Mesenchymal stem cell of adipose (primary cell): ENCODE measurements around the gene LCA5L.

- CAGE, long polyA plus RNA, result no peak
Observed at GRCh38 chr21:38816801-38817743, 11.3 kb downstream of the ETS2 start.

- CAGE, long polyA plus RNA, result no peak
Observed at GRCh38 chr21:38821202-38821911, 15.6 kb downstream of the ETS2 start.

DNA sequence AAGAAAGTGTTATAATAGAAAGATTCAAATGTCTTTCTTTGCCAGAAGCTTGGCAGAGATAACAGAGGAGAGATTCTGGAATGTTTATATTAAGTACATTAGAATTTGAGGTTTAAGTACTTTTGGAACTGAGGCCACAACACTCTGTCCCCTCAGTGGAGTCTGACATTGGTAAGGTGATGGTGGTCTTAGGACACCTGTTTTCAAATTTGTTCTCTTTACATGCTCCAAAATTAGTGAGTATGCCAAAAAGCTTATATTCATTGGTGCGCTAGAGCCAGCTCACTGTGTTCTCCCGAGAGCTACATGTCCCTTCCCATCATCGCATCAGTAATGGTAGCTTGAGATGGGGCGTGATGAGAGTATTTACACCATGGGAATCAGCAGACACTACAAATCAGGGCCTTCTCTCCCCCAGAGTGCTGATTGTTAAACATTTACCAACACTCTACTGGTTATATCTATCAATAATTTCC is 19.5 kb downstream of the ETS2 start:
- CAGE, long polyA plus RNA, result no peak

- CAGE, long polyA plus RNA, result no peak
Observed at GRCh38 chr21:38834774-38835094, 29.0 kb downstream of the ETS2 start.

- CAGE, long polyA plus RNA, result no peak
Observed at GRCh38 chr21:38880242-38880668, 74.5 kb downstream of the ETS2 start.

DNA sequence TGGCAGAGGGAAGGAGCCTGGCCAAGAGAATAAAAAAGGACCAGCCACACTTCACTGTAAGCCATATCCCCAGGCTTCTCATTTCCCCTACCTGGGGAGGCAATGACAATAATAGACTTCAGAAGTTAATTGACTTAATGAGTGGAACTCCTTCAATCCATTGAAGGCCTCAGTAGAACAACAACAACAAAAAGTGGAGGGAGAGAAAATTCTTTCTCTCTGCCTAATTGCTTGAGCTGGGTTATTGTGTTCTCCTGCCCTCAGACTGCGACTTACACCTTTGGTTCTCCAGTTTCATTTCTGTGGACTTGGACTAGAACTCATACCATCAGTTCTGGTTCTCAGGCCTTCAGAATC is 98.9 kb downstream of the ETS2 start:
- CAGE, long polyA plus RNA, result no peak

- CAGE, long polyA plus RNA, result no peak
Observed at GRCh38 chr21:38910263-38911345, 104.9 kb downstream of the ETS2 start.

GRCh38 chr21:38965687-38966661 is 160.2 kb downstream of the ETS2 start:
- CAGE, long polyA plus RNA, result no peak

DNA sequence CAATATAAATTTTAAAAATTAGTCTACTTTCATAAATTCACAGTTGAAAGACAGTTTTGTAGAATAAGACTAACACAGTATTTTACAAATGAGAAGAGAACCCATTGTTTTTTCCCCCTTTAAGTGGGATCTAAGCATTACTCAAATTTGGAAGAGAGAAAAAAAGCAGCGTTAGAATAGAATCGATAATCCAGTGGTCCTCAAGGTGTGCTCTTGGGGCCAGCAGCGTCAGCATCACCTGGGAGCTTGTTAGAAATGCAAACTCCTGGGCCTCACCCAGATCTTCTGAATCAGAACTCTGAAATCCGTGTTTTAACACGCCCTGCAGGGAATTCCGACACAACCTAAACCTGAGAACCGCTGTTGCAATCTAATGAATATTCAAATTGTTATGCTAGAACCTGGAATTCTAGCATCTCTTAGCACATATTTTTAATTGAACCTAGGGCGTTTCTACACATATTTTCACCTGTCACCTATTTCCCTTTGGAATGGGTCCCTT is 175.8 kb downstream of the PSMG1 start:
- CAGE, long polyA plus RNA, result no peak

DNA sequence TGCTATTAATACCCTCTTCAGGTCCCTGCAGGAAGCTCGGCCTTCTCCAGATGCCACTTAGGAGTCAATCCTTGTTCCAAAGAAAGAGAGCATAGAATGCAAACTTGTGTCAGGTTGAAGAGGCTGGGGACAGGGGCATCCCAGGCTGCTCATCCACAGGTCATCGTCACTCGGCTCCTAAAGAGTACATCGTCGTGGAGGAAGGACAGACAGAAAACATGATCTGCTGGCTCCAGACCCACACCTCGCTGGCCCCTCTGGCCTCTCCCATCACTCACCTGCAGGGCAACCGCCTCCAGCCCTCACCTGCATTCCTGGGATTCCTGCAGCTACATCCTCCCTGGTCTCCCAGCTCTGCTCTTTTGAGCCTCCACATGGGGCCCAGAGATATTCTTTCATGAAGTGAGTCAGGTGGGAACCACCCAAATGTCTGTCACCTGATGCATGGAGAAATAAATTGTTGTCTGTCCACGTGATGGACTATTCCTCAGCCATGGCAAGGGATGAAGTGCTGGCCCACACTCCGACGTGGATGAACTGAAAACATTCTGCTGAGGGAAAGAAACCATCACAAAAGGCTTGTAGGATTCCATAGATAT is 152.8 kb downstream of the PSMG1 start:
- CAGE, long polyA plus RNA, result no peak

GRCh38 chr21:39083370-39084382 is 99.6 kb downstream of the PSMG1 start:
- CAGE, long polyA plus RNA, result no peak

DNA sequence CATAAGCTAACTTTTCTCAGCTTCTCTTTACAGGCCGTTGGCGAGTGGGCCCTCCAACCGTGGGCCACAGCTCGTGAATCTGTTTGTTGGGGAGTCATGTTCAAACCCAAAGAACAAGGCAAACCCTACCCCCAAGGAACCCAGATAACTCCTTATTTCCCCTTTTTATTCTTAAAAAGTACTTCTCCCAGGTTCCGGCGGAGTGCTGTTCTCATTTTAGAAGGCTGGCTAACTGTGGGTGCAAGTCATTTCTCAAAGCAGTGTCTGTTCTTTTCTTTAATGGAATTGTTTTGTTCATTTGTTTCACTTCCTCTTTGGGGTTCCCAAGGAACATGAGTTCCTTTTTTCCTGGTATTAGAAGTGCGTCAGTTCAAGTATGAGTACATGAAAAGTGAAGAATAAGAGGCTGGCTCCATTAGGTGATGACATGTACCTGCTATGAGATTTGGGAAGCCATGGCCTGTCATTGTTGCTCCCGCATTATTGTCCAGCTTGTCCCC is 88.9 kb downstream of the PSMG1 start:
- CAGE, long polyA plus RNA, result no peak

- CAGE, long polyA plus RNA, result no peak
Observed at GRCh38 chr21:39387965-39388548, 7.9 kb downstream of the GET1 start.

GRCh38 chr21:39445163-39446447 is at the start of gene LCA5L:
Gene LCA5L, minus strand, starts transcription at chr21:39445778.
- CAGE, long polyA plus RNA, result no peak

DNA sequence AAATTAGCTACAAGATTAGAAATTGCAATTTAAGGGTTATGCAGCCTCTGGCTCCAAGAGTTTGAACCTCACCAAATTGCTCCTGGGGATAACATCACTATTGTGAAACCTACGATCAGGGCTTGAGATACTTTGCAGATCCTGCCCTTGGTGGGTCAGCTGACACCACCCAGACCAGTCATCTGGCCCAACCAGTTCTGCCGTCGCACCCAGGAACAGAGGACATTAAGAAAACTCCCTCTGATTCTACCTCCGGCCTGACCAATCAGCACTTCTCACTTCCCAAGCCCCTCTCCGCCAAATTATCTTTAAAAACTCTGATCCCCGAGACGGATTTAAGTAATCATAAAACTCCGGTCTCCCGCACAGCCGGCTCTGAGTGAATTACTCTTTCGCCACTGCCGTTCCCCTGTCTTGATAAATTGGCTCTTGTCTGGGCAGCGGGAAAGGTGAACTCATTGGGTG is 32.9 kb upstream of the B3GALT5 start:
- CAGE, long polyA plus RNA, result no peak

GRCh38 chr21:40047889-40048377 is 180.7 kb downstream of the PCP4 start:
- CAGE, long polyA plus RNA, result no peak

DNA sequence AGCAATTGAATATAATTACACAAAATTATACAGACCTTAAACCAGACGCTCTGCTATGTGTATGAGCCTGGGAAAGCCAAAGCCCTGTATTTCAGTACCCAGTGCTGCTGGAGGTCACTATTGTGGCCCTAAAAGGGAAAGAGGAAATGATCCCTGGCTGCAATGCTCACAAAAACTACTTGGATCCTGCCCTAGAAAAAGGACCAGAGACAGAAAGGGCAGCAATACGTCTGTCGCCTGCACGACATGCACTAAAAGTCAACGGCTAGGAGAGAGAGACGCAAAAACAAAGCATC is 284.4 kb downstream of the DSCAM start:
- CAGE, long polyA plus RNA, result no peak

DNA sequence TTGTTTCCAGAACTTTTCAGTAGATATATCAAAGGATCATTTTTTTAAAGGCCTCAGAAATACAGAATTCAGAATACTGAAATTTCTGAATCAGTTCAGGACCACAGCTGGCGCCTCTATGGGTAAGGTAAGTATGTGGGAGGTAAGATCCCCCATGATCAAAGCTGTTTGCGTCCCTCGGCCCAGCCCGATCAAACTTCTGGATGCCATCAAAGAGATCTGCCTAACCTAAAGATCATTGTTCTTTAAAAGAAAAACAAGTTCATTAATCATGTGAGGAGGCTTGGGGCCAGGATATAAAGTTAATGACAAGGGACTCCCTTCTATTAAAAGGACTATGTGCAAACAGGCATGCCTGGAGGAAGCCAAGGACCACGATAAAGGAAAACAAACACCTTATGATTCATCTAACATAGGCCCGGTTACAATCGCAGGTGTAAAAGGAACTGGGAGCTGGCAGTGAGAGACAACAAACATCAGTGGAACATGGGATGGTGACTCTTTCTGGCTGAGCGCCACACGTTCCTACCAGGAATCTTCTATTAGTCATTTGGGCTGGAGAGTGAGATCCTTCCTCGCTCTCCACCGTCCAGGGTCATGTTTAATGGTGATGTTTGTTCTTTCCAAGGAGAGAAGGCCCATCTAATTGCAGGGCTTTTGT is 2.8 kb upstream of the BACE2 start:
- CAGE, long polyA plus RNA, result no peak

DNA sequence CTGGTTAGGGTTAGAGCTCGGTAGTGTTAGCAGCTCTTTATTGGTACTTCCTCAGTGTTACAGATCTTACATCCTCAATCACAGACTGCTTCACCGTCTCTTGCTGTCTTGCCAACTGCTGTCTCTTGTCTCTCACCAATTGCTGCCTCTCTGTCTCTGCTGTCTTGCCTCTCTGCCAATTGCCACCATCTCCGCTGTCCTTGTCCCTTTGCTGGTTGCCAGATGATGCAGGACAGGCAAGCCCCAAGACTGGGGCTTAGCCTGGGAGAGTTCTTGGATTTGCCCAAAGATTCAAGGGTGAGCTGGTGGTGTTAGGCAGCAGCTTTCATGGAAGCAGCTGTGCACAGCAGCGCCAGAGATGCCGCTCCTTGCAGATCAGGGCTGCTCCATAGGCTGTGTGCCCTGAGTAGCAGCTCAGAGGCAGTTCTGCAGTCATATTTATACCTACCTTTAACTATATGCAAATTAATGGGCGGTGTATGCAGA is 18.5 kb downstream of the BACE2 start:
- CAGE, long polyA plus RNA, result no peak

DNA sequence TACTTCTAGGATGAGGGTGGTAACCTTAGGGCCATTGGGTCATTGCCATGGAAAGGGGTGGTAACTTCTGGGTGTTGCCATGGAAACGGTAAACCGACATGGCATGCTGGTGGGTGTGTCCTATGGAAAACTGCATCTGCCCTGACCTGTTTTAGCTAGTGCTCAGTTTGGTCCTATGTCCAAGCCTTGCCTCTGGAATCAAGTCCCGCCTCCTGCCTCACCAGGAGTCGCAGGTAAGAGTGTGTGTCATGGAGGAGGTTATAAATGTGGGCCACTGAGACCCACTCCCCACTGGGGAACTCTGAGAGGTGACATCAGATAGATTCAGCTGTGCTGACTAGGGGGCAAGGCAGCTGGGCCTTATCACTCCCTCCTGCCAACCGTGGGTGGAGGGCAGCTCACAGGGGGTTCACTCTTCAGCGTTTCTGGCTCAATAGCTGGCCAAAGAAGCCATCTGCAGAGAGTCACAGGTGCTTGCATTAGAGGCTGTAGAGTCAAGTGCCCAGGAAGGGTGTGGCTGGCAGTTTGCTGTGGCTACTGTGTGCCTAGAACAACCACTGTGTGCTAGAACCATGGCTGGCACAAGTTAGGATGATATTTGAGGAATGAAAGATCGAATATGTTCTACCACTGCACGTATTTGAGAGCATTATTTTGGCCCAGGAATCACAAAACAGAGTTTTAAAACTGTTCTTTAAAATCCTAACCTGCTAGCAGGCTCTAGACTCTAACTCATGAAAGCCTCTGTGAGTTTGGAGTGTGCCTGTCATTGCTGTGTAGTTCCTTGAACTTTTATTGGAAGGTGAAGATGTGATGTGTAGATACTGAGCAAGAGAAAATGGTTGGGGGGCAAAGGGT is 19.1 kb downstream of the BACE2 start:
- CAGE, long polyA plus RNA, result no peak